Diencephalon (tissue), 2 donors: ENCODE results near the gene KALRN.

- RAMPAGE, long total RNA: no peak
These were observed 86.5 kb downstream of the SLC49A4 start for GRCh38 chr3:122881328-122881869.

GRCh38 chr3:122977409-122978079 is 50.0 kb downstream of the SEMA5B start:
- RAMPAGE, long total RNA: no peak

DNA sequence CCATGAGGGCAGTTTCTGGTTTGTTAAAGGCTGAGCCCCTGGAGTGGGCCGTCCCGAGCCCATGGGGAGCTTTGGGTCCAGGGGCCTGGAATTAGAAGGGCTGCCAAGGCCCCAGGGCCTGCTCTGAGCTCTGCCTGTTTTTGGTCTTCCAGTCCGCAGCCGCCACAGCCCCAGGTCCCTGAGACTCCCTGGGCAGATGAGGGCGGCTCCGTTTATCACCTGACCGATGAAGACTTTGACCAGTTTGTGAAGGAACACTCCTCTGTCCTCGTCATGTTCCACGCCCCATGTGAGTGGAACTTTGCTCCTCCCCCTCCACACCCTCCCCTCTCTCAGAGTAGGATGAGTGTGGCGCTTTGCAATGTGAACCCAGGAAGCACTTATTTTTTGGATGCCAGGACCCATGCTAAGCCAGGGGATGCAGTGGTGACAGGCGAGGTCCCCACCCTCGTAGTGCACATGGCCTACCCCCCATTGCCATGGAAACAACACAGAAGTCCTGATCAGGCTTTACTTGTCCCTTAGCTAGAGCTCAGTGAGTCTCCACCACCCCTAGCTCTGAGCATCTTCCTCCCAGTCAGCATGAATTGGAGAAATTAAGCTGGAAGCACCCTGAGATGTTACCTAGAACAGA is 63.6 kb downstream of the PDIA5 start:
- RAMPAGE, long total RNA: no peak

GRCh38 chr3:123334939-123335782 is 113.7 kb downstream of the ADCY5 start:
- RAMPAGE, long total RNA: no peak

GRCh38 chr3:123352031-123352497 is 96.8 kb downstream of the ADCY5 start:
- RAMPAGE, long total RNA: no peak

- RAMPAGE, long total RNA: no peak
These were observed 62.3 kb downstream of the ADCY5 start for GRCh38 chr3:123386493-123387153.

GRCh38 chr3:123391171-123391657 is 57.7 kb downstream of the ADCY5 start:
- RAMPAGE, long total RNA: no peak

DNA sequence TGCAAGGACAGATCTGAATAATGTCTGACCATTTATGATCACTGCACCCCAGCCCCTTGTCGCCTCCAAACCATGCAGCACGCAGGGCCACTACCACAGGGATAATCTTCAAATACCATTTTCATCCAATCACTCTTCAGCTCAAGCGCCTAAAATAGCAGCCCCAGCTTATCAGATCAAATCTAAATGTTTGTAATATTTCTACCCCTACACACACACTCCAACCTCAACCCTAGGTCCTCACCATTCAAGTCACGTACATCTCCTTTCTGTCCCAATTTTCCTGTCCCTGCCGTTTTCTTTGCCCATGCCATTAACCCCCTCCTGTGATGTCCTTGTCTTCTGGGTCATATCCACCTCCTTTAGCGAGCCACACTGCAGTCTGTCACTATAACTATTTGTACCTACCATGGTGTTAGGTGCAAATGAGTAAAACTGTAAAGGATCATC is 50.4 kb downstream of the ADCY5 start:
- RAMPAGE, long total RNA: no peak

DNA sequence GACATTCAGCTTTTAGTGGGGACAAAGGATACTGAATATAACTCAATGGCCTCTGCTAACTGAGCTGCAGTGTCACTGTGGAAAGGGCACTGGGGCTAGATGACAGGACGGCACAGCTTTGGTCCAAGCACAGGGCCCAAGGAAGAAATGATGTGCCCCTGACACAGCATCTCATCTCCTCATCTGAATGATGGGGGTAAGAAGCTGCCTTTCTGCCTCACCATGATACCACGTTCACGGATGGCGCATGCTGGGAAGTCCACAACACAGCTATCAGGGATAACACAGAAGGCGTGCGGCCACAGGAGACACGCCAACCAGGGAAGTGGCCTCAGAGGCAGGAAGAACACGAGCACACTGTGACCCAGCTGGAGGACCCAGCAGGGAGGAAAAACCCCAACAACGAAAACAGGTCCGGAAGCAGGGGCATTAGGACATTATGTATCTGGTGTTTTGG is 62.0 kb downstream of the HACD2 start:
- RAMPAGE, long total RNA: no peak

DNA sequence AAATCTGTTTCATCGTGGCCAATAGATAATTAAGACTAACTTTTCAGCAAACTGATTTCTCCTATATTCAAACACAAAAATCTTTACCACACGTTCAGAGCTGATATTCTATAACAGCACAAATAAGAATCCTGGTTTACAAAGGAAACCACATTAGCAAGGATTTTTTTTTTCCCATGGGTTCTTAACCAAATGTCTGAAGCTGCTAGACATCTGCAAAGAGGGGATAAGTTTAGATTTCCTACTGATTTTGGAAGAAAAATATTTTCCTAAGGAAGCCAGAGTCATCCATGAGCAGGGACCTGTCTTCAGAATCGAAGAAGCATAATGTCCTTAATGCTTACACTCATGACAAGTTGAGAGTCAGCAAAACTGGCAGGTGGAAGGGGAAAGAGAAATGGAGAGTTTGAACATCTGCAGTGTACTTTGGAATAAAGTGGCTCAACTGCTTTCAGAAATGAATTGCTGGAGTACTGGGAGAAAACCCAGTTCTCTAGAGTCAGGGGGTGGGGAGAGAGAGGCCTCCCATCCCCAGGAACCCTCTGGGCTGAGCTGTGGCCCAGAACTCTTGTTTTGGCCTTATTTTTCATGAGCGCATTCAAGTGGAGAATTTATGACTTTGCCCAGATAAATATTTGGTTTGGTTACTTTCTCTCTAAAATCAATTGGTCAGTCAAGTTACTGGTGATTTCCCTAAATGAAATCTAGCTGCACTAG is 28.5 kb upstream of the HACD2 start:
- RAMPAGE, long total RNA: no peak

DNA sequence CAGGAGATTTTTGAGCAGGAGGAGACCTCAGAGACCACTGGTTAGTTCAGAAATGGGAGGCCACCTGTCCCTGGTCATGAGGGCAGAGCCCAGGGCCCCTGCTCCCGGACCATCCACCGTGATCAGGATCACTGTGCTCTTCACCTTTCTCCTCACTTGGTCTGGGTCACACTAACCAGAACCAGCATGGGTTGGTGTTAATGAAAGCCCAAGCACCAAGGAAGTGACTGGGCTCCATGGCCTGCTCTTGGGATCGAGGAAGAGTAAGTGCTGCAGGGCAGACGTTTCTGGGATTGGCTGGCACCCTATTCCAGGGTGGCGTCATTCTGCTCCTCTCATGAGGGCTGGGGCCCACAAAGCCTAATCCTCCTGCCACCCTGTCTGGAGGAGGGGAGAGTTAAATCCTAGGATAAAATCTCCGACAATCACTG is 42.1 kb upstream of the HACD2 start:
- RAMPAGE, long total RNA: no peak

- RAMPAGE, long total RNA: no peak
These were observed 43.4 kb upstream of the HACD2 start for GRCh38 chr3:123628109-123628704.

- RAMPAGE, long total RNA: no peak
These were observed 72.6 kb upstream of the HACD2 start for GRCh38 chr3:123657374-123657968.

- RAMPAGE, long total RNA: no peak
These were observed 95.1 kb upstream of the HACD2 start for GRCh38 chr3:123679915-123680483.

DNA sequence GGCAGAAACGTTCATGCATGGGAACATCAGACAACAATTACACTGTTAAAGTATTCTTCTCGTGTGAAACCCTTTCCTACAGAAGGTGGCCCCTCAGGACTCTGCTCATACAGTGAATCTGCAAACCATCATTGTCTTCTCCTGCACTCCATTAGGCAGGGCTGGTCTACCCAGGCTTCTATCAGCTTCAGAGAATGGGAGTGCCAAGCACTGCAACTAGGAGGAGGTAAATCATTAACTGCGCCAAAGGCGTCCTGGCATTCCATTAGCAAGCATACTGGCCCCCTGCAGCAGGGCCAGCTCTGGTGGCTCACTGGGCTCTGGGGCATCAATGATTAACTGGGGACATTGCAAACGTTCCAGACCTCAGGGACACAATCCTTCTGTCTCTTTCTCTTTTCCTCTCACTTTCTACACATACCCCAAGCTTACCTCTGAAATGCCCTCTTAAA is 129.1 kb downstream of the MYLK start:
- RAMPAGE, long total RNA: no peak

DNA sequence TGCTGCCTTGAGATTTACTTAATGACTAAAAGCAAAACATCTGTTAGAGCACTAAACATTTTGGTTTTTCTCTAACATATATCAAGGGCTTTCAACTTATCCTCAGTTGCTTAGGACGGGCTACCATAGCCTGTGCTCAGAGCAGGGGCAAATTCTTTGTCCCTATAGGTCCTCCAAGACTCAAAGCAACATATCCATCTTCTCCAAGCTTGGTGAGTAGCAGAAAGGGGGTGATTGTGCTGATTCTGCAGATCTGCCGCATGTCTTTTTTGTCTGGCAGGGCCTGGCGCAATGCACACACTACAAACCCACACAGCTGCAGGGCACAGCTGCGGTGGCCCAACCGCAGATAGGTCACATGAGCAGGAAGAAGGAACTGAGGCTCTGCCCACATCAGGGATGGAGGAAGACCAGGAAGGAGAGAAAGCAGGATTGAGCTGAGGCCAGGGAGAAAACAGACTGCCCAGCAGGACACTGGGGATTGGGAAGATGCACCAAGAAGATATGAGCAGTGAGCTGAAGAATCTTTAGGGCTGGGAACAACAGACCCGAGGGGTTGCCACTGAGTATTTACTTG is 126.9 kb downstream of the MYLK start:
- RAMPAGE, long total RNA: no peak

DNA sequence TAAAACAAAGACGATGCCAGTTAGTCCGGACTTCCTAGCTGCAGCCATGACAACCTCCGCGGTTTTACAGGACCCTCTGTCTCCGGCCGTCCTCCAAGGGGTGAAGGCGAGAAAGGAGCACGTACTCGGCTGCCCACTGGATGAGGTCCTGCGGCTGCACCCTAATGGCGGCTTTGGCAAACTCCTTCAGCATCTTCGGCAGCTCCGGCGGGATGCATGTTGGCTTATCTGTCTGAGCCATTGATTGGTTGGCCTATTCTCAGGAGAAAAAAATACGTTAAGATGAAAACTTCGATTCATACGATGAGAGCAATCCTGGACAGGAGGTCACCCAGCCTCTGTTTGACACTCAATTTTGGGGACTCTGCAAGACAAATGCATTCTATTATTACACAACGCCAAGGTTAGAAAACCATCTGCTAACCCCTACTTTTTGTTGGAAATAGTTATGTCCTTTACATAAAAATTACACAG is 11.6 kb downstream of the ROPN1 start:
- RAMPAGE, long total RNA: no peak

DNA sequence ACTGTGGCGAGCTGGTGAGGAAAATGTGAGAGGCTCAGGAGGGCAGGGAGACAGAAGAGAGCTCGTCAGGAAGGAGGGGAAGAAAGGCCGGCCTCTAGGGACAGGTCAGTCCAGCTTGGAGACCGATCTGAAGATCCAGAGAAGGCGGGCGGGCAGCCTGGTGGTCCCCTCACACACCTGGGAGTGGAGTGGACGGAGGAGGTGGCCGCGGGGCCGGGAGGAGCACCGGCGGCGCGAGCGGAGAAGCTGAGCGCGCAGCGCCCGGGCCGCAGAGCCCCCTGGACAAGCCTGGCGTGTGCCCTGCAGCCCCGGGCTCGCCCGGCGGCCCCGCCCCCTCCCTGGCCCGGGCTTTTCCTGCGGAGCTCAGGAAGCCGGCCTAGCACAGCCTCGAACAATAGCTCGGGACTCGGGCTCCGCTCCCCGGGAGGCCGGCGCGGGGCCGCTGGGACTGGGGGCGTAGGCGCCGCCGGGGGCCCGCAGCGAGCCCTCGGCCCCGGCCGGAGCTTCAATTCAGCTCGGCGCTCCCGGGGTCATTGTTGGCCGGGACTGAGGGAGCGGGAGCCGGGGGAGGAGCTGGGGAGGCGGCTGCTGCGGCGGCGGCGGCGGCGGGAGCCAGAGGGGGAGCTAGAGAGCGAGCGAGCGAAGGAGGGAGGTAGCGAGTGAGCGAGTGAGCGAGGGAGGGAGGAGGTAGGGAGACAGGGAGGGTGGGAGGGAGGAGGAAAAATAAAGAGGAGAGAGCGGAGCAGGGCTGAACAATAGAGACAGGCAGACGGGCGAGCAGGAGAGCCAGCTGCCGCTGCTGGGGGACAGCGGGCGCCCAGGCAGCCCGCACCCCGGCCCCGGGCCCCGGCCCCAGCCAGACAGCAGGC is at the start of gene KALRN:
KALRN (plus strand) TSS at position 755 of the 869 bp plus-strand sequence.
- RAMPAGE, long total RNA: no peak

DNA sequence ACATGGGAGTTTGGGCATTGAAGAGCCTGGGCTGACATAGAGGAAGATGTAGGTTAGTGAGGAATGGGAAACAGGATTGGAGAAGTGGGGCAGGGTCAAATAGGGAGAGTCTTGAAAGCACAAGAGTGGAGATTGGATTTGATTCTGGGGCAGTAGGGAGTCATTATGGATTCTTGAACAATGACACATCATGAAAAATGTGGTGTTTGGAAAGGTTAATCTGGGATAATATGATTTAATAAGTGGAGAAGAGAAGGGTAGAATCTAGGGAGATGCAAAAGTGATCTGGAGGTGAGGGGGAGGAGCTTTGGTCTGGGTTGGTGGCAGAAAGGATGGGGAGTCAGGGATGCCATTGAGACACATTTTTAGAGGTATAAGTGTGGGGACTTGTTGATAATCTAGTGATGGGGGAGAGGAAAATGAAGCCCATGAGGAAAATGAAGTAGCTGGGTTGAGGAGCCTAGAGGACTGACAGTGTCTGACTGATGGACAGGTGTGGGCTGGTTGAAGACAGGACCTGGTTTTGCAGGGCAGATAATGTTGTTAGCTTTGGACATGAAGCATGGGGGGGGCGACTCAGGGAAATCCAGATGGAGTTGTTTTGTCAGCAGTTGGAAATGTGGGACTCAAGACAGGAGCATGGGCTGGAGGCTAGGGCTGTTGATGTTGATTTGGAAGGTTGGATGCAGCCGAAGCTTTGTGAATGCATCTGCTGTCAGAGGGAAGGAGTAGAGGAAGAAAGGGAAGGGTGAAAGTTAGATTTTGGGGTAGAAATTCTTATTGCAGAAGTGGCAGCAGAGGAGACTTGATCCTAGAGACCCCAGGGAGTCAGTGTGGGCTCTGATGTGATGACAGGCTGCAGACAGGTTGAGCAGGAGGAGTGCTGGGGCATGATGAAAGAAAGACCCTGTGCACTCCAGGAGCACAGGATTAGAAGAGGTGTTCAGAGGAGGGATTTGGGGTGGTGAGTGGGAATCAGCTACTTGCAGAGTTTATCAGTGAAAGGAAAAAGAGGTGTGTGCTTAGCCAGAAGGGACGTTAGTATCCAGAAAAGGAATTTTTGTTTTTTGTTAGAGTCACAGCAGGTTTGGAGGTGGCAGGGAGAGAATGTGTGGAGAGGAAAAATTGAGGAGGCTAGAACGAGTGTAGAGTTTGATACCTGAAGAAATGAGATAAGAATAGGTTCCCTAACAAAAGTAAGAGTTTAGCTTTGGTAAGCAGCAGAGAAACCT is 4.6 kb downstream of the KALRN start:
- RAMPAGE, long total RNA: no peak

- RAMPAGE, long total RNA: no peak
These were observed 215.4 kb downstream of the KALRN start for GRCh38 chr3:124248348-124249237.